ENCODE measurements around a stretch of chr11.

- PRO-cap = bidirectional peak, plus-strand start at chr11:8707932, minus-strand start at chr11:8707678
- RAMPAGE, long total RNA = no peak
These were observed 25.1 kb downstream of the RPL27A start for GRCh38 chr11:8707351-8708357.

- PRO-cap = no peak
- RAMPAGE, long total RNA = no peak
These were observed 61.4 kb downstream of the DENND2B start for GRCh38 chr11:8749022-8749556.

GRCh38 chr11:9018756-9019134 is 14.9 kb upstream of the NRIP3 start:
- PRO-cap = unidirectional peak, minus-strand start at chr11:9019032
- RAMPAGE, long total RNA = no peak

DNA sequence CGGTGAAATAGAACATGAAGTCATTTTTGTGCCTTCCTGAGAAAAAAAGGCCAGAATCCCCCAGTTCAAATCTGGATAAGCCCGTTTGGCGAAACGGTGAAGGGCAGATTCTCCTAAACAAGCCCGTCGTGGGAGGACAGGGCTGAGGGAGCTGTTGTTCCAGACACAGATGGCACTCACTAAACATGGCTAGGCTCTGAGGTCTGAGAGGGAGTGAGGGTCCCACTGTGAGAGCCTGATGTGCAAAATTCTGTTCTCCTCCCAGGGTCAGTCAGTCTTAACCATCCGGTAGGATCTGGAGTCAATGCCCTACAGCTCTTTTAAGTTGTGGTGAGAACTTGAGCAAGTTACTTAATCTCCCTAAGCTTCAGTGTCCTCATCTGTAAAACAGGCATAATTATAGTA is 40.1 kb downstream of the SCUBE2 start:
- PRO-cap = no peak
- RAMPAGE, long total RNA = no peak

GRCh38 chr11:9160649-9161077 is 69.3 kb upstream of the SCUBE2 start:
- PRO-cap = no peak
- RAMPAGE, long total RNA = no peak

DNA sequence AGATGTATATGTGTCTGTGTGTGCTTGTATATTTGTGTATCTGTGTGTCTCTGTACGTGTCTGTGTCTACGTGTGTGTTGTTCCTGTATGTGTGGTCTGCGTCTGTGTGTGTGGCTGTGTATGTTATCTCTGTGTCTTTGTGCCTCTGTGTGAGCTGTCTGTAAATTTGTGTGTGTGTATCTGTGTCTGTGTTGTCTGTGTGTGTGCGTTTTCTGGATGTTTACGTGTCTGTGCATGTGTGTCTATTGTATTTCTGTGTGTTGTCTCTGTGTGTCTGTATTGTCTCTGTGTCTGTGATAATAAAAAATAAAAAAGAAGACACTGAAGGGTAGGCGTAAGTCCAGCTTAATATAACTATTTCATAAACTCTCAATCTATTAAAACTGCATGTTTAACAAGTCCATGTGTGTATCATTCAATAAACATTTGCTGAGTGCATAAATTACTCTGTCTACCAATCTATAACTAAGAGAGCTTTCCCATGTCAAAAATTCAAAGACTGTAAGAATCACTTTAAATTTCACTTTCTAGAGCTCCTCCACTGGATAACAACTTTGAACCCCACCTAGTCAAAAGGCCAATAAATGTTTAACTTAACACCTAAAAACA is 79.4 kb downstream of the DENND5A start:
- PRO-cap = no peak
- RAMPAGE, long total RNA = no peak

DNA sequence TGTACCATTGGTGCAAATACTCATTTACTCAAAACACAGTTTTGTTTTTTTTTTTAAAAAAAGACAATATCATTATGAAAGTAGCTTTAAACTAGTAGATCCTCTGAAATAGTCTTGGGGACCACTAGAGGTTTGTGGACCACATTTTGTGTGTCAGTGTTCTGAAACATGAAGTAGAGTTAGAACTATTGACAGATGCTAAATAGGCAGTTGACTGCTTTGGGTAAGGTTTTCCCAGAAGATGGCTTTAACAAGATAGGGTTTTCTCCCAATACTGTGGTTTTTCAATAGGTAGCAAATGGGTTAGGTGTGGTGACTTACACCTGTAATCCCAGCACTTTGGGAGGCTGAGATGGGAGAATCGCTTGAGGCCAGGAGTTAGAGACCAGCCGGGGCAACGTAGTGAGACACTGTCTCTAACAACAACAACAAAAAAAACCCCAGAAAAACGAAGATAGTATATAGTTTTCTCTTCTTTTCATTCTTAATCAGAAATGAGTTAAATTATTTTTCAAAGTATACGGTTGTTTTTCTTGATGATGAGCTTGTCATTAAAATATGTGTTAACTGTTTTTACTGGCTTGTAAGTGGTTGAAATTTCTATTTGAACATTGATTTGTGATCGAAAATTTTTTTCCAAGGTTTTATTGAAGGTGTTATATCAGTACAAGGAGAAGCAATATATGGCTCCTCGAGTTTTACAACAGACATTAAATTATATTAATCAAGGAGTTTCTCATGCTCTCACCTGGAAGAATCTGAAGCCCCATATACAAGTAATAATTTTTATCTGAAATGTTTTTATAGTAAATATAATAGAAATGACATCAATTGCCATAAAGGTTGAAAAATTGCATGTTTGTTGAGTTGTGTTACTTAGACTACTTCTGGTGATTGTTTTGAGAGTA is 38.2 kb downstream of the IPO7 start:
- PRO-cap = no peak
- RAMPAGE, long total RNA = no peak

DNA sequence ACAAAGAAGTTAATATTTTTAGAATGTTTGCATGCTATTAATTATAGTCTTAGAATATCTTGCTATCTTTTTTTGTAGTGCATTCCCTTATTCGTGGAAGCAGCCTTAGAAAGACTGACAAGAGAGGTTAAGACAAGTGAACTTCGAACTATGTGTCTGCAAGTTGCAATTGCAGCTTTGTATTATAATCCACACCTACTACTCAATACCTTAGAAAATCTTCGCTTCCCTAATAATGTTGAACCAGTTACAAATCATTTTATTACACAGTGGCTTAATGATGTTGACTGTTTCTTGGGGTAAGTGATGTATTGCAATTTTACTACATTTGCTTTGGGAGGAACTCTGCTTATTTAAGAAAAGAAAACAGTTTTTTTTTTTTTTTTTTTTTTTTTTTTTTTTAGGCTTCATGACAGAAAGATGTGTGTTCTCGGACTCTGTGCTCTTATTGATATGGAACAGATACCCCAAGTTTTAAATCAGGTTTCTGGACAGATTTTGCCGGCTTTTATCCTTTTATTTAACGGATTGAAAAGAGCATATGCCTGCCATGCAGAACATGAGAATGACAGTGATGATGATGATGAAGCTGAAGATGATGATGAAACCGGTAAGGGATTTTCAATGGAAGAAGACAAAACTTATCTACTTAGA is 23.0 kb upstream of the ZNF143 start:
- PRO-cap = no peak
- RAMPAGE, long total RNA = start-site peak on the plus strand centred at position 512 of the sequence, 144 bp wide, 299 reads

- PRO-cap = no peak
- RAMPAGE, long total RNA = no peak
These were observed 10.8 kb upstream of the ZNF143 start for GRCh38 chr11:9449839-9450630.

GRCh38 chr11:9461690-9462493 is 1.1 kb downstream of the ZNF143 start:
- PRO-cap = no peak
- RAMPAGE, long total RNA = no peak

GRCh38 chr11:9530914-9531292 is 42.6 kb upstream of the WEE1 start:
- PRO-cap = no peak
- RAMPAGE, long total RNA = no peak

- PRO-cap = no peak
- RAMPAGE, long total RNA = no peak
These were observed 27.8 kb downstream of the WEE1 start for GRCh38 chr11:9601119-9601869.

DNA sequence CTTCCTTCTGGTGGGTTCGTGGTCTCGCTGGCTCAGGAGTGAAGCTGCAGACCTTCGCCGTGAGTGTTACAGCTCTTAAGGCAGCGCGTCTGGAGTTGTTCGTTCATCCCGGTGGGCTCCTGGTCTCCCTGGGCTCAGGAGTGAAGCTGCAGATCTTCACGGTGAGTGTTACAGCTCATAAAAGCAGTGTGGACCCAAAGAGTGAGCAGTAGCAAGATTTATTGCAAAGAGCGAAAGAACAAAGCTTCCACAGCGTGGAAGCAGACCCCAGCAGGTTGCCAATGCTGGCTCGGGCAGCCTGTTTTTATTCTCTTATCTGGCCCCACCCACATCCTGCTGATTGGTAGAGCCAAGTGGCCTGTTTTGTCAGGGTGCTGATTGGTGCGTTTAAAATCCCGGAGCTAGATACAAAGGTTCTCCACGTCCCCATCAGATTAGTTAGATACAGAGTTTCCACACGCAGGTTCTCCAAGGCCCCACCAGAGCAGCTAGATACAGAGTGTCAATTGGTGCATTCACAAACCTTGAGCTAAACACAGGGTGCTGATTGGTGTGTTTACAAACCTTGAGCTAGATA is 41.6 kb upstream of the SWAP70 start:
- PRO-cap = no peak
- RAMPAGE, long total RNA = no peak

GRCh38 chr11:9701723-9702356 is 38.0 kb downstream of the SWAP70 start:
- PRO-cap = no peak
- RAMPAGE, long total RNA = no peak

GRCh38 chr11:9703168-9703903 is 39.5 kb downstream of the SWAP70 start:
- PRO-cap = no peak
- RAMPAGE, long total RNA = no peak

GRCh38 chr11:9747661-9748163 is 83.8 kb downstream of the SWAP70 start:
- PRO-cap = no peak
- RAMPAGE, long total RNA = no peak

- PRO-cap = no peak
- RAMPAGE, long total RNA = no peak
These were observed 305.6 kb downstream of the SWAP70 start for GRCh38 chr11:9969406-9969993.

- PRO-cap = no peak
- RAMPAGE, long total RNA = no peak
These were observed 113.4 kb downstream of the SBF2 start for GRCh38 chr11:10180485-10181069.

DNA sequence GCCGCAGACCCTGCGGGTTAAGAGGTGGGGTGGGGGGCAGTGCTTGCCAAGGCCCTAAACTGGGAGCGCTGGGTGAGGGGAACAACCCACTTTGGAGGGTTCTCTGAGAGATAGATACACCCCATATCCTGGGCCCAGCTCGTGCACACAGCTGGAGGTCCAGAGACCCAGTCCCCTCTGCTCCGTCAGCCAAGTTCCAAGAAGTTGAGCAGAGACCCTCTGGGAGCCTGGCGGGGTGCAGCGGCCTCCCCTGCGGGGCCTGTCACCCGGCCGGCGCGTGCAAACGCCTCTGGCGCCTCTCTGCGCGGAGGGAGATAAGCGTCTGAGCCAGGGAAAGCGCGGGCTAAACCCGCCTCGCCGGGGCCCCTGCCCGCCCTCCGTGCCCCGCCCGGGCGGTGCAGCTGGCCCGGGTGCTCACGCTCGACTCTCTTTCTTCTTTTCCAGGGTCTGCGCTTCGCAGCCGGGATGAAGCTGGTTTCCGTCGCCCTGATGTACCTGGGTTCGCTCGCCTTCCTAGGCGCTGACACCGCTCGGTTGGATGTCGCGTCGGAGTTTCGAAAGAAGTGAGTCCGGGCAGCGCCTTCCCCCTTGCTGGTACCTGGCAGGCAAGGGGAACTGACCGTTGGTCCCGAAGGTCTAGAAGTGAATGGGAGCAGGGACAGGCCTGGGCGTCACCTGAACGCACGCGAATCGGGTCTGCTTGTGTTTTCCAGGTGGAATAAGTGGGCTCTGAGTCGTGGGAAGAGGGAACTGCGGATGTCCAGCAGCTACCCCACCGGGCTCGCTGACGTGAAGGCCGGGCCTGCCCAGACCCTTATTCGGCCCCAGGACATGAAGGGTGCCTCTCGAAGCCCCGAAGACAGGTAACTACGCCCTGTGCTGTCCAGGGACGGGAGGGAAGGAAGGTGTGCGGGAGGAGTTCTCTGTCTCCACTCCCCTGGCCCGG is 636 bp downstream of the ADM start:
- PRO-cap = no peak
- RAMPAGE, long total RNA = no peak

- PRO-cap = no peak
- RAMPAGE, long total RNA = no peak
These were observed 48.1 kb upstream of the AMPD3 start for GRCh38 chr11:10406895-10407420.